ENCODE measurements around a stretch of chr6.

DNA sequence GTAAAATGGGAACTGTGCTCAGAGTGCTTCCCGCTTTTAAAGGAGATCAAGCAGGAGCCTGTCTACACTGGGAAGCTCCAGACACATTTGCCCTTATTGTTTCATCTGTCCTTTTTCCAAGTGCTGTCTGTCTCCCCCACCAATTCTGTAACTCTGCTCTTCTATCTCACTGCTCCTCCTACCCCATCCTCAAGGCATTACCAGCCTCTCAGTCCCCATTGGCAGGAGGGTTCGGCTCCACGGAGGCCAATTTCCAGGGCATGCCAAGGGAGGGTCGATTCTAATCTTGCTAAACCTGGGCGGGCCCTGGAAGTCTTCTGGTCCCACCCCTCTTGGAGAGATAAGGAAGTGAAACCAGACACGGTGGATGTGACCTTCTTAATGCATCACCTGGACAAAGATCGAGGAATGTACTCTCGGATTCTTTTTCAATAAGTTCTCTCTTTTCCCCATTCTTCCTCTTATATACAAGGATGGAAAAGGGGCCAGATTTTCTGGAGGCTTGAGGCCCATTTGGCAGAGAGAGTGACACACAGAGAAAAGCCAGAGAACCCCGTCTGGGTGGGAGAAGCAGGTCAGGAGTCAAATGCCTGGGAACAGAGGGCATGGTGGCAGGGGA, 112.3 kb upstream of the ARMC2 start:
- RRBS, result no CpG with 5 or more reads among the region's 9 CpGs

DNA sequence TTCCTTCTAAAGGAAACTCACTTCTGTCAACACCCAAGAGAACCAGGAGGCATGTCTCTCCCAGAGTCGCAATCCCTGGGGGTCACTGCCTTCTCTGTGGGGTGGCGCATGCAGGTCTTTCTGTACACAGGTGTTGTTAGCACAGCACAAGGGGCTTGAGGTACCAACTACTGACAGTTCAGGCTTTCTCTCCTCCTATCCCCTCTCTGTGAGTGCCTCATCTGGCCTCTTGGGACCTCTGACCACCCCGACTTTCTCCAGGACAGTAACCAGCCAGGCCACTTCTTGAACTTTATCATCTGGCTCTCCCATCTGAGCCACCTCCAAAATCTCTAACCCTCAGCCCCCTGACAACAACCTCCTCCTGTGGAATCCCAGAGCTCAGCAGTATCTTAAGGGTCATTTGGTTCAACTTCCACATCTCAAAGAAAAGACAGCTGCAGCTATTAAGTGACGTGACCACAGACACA, 7.1 kb upstream of the ARMC2 start:
- RRBS, result no CpG with 5 or more reads among the region's 4 CpGs

GRCh38 chr6:108851037-108851410, 2.8 kb downstream of the ARMC2 start:
- RRBS, result no CpG with 5 or more reads among the region's 4 CpGs

GRCh38 chr6:108870245-108870550, 22.0 kb downstream of the ARMC2 start:
- RRBS, result no CpG with 5 or more reads among the region's 1 CpG

DNA sequence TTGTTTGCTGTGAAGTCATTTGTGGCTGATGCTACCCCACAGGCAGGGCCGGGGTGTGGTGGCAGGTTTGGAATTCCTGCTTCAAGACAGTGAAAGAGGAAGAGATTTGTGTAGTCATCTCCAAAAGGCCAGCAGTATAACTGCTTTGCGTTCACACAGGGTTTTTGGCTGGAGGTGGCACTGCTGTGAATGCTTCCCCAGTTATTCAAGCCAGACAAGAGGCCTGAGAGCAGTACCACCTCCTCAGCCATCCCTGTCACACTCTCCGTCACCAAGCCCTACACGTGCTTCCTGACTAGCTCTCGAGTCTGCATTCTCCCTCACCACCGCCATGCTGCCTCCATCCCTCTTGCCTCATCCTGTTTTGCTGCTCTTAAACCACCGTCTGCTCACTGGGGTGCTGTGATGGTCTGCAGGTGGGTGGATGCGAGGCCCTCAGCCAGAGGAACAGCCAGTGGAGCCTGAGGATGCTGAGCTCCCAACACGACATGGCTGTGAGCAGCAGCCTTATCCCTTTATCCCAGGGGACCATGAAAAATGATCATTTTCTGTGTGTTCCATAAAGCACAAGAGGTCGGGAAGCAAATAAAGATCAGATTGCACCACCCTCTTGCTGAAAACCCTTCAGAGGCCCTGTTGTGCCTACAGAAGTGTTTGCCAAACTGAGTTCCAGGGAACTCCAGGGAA, 24.1 kb downstream of the ARMC2 start:
- RRBS, result no CpG with 5 or more reads among the region's 10 CpGs

GRCh38 chr6:108966717-108967582, 118.7 kb downstream of the ARMC2 start:
- RRBS, result 22% methylated on average over 3 of the region's 10 CpGs

DNA sequence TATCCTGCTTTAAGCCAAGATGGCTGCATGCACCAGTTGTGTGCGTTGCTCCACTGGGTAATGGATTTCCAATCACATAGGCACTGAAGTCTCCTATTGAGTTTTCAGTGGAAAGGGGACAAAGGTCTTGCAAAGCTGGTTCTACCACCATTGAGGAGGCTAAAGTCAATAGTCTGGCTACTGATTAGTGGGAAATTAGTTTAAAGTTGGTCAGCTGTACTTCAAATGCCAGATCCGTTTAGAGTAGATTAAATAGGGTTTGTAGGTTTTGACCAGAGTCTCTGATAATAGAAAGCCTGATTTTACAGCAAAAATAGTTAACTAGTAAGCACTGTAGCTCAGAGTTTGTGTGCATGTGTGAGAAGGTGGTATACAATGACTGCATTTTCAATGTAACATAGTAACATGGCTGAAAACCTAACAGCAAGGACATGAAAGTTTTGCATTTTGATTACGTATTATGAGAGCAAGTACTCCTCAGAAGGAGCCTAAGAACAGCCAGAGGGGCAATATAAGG, 104.8 kb downstream of the SESN1 start:
- RRBS, result no CpG with 5 or more reads among the region's 3 CpGs

DNA sequence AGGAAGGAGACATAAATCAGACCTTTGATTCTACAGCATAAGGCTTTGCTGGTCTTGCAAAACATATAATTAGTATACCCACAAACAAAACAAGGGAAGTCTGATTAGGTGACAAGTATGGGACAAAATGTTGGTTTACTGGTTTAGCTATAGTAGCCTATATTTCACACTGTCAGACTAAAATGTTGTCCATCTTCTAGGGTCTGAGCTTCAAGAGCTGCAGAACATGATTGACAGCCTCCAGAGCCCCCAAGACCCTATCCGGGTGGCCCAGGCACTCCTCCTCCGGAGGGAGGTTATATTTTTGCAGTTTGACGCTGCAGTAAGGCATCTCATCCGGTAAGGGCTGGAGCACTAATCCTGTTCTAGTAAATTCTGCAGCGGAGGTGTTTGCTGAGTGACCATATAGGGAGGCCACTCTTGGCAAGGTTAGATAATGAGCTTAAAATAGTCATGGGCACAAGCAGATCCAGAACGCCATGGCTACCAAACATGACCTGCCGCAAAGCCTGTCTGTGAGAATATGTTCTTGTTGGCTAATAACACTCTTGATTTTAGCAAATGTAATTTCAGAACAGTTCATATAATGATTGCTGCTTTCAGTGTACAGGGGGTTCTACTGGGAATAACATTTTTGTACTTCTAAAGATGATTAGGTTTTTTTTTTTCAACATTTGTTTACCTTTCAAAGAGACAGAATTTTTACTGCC, 82.1 kb downstream of the CD164 start:
- RRBS, result 85% methylated on average over 2 of the region's 7 CpGs

DNA sequence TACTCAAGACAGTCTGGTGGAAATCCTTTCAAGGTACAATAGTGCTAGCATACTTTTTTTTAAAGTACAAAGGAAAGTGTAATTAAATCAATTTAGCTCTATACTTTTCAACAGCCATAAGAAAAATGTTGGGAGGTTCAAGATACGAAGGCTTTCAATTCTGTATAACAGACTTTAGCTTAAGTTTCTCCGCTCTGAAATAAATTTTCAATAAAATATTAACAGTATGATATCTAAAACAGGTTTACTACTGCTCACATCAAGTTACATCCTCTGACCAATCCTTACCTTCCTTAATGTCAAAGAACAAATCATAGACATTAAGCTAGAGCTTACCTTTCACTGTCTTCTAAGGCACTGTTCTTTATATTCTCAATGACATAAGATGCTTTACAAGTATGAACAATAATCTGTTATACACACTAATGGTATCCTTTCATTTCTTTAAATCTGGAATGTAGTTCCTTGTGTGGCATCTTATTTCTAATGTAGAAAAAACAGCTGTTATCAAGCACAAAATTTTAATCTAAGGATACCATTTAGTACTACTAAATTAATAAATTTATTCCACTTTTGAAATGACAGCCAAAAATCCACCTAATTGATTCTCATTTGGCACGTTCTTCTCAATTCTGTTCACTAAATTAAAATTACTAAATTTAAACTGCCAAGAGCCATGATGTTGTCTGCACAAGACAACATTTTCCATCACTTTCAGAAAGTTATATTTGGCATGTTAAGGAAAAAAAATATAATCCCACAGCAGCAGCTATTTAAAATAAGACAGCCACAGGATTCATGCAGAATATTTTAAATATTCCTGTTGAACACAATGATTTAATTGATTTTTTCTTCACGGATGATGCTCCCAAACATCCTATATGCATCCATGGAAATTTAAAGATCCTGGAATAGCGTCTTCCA, 14.2 kb downstream of the CD164 start:
- RRBS, result no CpG with 5 or more reads among the region's 5 CpGs

DNA sequence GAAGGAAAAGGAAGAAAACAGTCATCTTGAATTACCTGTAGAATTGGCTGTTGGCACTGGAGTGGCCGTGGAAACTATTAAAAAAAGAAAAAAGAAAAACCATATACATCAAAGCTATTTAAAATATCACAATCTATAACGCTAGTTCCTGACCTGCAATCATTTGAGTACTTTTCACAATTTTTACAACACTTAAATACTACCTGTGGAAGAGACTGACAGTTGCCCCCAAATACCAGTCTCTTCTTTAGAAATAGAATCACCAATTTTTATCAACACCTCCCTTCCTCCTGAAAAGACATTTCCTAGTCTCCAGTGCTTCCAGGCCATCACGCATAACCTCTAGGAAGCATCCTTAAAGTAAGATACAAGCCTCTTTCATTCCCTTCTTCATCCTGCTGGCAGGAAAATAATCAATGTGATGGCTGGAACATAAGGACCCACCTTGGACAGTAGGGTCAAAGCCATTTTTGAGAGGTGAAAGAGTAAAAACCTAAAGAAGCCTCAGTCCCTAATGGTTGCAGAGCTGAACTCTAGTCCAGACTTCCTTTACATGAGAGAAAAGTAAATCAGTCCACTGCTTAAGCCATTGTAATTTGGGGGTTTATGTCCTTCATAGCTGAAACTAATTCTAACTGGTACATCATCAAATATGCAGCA, 6.1 kb downstream of the CD164 start:
- RRBS, result no CpG with 5 or more reads among the region's 3 CpGs

- RRBS, result 66% methylated on average over 3 of the region's 11 CpGs
Observed at GRCh38 chr6:109448977-109449449, 6.6 kb downstream of the MICAL1 start.

DNA sequence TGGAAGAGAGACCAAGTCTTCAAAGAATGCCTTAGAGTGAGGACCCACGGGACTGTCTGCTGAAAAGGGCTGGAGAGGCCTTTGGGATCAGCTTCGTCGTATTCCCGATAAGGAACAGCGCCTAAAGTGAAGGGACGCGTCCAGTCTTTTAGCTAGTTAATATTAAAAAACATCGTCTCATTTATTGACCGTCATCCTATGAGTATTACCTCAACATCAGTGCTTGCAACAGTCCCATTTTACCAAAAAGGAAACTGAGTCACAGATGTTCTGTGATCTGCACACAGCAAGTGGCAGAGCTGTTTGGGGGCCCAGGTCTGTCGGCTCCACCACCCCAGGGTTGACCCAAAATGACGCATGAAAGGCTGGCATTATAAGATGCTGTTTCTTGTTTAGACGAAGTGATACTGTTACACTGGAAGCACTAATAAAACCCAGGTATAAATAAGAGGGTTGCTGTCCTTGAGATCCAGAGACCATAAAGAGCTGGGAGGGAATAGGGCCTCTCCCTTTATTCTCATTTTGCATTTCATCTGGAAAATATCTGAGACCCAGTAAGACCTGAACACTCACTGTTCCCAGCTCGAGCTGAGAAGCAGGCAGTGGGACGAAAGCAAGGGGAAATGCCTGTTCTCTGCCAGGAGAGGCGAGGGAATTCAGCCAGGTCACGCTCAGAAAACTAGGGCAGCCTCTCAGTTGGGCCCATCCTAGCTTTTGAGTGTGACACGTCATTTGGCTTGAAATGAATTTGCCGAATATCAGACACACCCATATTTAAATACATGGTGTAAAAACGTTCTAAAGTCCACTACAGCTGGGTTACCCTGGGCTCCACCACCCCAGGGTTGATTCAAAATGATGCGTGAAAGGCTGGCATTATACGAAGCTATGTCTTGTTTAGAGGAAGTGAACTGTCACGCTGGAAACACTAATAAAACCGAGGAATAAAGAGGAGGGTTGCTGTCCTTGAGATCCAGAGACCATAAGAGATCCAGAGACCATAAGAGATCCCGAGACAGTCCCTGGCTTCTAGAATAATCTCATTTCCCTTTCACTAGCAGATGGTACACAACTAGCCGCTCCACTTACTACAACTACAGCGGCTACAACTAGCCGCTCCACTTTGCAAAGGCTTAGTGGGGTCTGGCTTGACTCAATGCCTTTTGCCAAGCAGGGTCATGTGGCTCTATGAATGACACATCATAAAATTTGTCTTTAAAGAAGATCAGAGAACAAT, 1.4 kb upstream of the MICAL1 start:
- RRBS, result no CpG with 5 or more reads among the region's 27 CpGs

DNA sequence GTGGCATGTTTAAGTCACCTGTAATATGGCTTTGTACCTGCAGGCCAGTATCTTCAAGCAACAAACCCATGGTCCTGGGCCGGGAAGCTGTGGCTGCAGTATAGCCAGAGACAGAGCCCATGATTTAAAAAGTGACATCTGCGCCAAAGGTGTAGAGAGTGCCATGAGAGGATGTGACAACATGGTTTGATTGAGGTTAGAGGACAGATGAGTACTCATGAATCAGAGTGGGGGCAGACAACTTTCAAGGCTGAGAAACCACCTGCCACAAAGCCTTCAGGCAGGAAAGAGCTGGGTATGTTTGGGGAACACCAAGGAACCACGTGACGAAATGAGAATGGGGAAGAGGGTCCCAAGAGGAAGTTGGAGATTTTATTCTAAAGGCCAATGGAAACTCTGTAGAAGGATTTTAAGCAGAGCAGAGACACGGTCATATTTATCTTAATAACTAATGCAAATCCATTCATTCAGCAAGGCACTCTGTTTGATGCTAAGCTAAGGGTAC, 3.3 kb upstream of the MICAL1 start:
- RRBS, result no CpG with 5 or more reads among the region's 5 CpGs

DNA sequence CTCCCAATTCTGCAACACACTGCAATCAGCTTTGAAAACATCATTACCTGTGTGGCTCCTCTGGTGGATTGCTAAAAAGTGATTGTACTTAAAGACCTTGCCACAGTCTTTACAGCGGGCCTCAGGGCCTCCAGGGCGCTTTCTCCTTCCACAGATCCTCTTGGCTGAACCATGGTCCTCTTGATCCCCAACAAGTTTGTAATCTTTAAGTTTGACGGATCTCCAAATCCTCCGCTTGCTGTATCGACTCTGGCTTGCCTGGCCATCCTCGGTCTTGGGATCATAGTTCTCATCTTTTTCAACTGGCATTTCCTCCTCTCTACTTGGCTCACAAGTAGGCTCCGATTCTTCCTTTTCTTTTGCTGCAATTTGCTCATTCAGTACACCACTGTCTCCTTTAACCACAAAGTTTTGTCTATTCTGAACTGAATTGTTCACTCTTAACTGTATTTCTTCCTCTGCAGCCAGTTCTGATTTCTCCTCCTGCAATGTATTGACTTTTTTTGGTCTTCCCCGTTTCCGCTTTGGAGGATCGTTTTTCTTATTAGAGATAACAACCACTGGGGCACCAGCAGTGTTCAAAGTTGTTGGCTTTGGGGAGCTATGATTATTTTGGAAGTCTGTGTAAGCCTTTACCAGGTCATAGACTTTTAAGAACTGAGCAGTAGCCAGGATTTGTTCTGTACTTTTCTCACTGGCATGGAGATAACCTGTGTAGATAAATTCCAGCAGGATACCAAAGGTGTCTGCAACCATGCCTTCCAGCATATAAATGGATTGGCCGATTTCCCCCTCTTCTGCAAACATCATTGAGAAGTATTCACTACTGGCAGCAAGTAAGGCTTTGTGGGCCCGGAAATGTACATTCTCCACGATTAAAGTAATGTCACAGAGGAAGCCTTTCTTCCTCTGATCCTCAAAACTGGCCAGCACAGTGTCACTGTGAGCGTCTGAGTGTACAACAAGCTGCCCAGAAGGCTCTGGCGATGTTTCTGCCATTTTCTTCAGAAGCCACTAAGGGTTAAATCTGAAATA, 1.7 kb downstream of the ZBTB24 start:
- RRBS, result no CpG with 5 or more reads among the region's 15 CpGs

DNA sequence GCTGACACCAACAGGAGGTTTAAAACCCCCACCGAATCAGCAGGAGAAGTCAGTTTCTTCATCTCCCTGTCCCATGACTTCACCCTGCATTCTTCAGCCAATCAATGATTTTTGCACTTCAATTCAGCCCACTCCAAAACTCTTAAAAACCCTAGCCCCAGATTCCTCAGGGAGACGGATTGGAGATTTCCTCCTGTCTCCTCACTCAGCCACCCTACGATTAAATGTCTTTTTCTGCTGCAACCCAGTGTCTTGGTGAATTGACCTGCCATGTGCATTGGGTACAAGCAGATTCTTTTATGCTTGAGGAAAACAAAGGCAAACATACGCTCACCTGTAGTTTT, 30.8 kb upstream of the ZBTB24 start:
- RRBS, result no CpG with 5 or more reads among the region's 4 CpGs

DNA sequence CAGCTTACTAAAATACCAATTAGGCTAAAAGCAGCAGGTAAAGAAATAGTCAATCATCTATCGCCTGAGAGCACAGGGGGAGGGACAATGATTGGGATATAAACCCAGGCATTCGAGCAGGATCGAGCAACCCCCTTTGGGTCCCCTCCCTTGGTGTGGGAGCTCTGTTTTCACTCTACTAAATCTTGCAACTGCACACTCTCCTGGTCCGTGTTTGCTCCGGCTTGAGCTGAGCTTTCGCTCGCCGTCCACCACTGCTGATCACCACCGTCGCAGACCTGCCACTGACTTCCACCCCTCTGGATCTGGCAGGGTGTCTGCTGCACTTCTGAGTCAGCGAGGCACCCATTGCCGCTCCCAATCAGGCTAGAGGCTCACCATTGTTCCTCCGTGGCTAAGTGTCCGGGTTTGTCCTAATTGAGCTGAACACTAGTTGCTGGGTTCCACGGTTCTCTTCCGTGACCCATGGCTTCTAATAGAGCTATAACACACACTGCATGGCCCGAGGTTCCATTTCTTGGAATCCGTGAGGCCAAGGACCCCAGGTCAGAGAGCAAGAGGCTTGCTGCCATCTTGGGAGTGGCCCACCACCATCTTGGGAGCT, 98.7 kb upstream of the GPR6 start:
- RRBS, result no CpG with 5 or more reads among the region's 18 CpGs

DNA sequence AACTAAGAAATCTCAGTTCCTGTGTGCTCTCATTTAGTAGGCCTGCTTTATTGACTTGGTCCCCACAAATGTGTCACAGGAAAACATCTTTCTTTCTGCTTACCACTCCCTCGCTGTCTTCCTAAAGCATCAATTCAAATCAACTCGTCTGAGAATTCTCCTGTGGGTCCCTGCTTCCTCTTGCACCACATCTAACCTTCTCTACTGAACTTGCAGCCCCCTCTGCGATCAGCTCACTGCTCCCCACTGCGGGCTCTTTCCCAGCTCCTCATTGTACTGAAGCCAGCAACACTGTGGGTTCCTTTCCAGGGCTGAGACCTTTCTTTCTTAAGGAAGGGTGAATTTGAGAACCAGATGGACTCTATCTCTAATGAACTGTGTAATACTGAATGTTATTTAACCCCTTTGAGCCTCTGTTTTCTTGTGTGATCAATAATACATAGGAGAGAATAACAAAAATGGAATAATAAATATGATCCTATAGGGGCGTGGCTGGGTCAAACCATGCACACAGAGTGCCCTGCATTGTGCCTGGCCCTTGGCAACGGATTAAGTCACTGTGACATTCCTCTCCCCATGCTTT, 10.2 kb upstream of the GPR6 start:
- RRBS, result no CpG with 5 or more reads among the region's 6 CpGs

GRCh38 chr6:110039409-110039942, 61.4 kb downstream of the GPR6 start:
- RRBS, result no CpG with 5 or more reads among the region's 7 CpGs

- RRBS, result no CpG with 5 or more reads among the region's 2 CpGs
Observed at GRCh38 chr6:110201372-110201916, 21.2 kb downstream of the CDC40 start.

Measured in zone of skin (tissue), 1 donor.